Peripheral blood mononuclear cell (primary cell): ENCODE data around the genes OGFOD2 and PITPNM2.

GRCh38 chr12:122841119-122841503 is 5.9 kb downstream of the HIP1R start:
- PRO-cap, 8 experiments: no peak in any of the 8 experiments

DNA sequence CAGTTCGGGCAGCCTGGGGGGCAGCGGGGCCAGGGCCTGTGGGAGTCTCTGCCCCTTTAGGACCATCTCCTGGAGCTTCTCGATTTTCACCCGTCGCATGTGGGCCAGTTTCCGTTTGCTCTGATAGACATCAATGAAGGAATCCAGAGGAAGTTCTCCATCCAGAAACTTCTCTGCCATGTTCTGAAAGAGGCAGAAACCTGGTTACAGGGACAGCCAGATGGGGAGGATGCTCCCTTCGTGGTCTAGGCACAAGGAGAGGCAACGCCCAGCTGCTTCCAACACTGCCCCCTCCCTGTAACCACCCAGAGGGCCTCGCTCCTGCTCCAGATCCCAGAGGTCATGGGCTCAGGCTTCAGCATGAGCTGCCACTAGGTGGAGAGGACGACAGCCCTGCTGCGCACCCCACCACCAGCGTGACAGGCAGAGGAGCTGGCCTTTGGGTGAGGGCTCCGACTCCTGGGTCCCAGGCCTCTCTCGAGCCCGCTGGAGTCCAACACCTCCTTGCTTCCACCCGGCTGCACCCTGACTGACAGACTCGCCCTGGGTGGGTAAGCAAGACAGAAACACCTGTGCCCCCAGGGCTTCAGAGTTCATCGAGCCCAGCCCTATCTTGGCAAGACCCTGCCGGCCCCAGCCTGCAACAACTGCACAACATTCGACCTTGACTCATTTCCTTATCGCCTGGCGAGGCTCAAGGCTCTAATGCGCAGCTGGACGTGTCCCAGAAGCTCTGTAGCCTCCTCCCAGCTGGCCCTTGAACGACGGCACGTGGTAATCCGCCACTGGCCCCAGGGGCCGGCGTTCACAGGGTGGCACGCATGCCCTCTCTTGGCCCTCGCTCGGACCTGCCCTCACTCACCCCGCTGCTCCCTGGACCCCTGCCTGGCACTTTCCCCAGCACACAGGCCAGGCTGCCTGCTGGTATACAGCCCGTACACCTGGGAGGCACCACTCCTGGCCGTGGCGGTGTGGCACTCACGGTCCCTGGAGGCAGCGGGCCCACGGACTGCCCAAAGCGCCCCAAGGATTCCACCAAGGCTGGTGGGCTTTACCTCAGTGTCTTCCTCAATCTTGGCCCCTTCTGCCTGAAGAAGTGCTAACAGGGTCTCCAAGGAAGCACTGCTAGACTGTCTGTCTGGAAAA is 28.1 kb downstream of the VPS37B start:
- PRO-cap, 8 experiments: peak in 3 of 8 experiments; most common plus-strand start position 738 of the sequence (in 1); most common minus-strand start position 1,040 of the sequence (in 2)

DNA sequence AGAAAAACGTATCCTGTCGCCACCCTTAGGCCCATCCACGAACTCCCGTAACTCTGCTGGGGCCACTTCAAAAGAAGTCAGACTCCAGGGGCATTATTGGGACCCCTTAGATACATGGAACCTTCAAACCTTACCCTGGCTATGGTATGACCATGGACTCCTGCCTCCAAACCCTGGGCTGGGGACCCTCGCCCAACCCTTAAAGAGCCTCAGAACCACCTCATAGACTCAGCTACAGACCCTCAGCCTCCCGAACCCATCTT is 978 bp downstream of the VPS37B start:
- PRO-cap, 8 experiments: peak in 2 of 8 experiments; most common minus-strand start position 52 of the sequence (in 2)

DNA sequence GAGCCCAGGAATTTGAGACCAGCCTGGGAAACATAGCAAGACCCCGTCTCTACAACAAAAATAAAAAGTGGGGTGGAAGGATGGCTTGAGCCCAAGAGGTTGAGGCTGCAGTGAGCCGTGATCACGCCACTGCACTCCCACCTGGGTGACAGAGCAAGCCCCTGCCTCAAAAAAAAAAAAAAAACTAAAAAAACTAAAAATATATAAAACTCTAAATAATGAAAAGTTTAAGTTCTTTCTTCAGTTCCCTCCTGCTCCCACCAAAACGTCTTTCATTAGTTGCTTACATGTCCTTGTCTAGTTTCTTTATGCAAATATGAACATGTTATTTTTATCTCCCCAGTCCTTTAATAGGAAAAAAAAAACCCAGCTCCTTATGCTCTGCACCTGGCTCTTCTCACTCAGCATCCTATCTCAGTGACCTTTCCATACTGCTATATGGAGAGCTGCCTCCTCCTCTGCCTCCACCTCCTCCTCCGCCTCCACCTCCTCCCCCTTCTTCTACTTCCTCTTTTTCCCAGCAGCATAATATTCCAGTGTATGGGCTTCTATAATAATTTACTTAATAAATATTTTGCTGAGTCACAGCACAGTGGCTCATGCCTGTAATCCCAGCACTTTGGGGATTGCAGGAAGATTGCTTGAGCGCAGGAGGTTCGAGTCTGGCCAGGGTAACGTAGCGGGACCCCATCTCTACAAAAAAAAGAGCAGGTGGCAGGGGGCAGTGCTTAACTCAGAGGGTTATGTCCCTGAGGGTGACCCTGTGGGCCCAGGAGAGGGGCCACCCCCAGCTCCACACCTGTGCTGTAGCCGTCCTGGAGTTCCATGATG is 31.6 kb downstream of the ABCB9 start:
- PRO-cap, 8 experiments: no peak in any of the 8 experiments

DNA sequence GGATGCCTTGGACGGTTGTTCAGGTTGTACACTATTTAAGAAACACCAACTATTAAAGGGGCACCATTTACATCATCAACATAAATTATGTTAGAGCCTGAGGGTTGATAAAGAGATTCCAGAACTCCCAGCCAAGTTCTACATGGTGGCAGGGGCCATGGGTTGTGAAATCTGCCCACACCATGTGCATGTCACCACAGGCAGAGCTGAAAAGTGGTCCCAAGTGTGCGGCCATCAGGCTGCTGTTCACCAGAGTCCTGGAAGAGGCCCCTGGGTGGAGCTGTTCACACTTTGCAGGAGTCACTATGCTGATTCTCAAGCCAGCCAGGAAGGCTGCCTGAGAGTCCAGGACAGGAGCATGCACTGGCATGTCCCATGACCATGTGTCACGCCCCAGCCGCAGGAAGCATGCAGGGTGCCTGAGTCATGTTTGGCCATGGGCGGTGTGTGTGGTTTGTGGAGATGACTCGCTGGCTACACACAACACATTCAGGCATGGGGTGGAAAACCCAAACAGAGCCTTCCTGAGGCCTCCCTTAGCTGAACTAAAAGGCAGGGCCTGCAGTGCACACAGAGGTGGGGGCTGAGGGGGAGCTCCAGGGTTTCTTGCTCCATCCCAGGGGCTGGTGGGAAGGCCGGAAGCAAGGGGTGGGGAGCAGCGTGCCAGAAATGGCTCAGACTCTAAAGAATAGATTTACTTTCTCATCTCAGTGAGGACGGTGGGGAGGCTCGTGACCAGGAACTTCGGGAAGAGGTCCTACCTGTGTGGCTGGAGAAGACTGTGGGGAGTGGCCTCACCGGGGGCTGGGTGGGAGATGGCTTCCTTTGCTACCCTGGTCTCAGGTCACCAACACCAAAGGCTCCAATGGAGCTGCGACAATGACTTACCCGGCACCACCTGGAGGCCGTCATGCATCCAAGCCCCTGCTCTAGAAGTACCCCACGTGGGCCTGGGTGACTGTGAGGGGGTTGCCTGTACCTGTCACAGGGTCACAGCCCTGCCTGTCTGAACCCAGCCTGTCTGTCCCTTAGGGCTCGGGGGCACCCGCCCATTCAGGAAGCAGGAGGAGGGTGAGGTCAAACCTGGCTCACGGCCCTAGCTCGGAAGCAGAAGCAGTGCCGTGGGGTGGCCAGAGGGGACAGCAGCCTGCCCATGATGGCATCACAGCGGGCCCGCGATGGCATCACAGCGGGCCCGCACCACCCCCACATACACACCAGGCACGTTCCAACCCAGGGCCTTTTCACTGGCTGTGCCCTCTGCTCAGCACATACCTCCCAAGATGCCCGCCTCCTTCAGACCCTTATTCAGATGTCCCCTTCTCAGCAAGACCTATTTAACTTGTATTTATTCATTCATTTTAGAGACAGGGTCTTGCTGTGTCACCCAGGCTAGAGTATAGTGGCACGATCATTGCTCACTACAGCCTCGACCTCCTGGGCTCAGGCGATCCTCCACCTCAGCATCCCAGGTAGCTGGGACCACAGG is 19.1 kb downstream of the ABCB9 start:
- PRO-cap, 8 experiments: peak in 6 of 8 experiments; most common plus-strand start position 1,116 of the sequence (in 6); most common minus-strand start position 1,012 of the sequence (in 1)

DNA sequence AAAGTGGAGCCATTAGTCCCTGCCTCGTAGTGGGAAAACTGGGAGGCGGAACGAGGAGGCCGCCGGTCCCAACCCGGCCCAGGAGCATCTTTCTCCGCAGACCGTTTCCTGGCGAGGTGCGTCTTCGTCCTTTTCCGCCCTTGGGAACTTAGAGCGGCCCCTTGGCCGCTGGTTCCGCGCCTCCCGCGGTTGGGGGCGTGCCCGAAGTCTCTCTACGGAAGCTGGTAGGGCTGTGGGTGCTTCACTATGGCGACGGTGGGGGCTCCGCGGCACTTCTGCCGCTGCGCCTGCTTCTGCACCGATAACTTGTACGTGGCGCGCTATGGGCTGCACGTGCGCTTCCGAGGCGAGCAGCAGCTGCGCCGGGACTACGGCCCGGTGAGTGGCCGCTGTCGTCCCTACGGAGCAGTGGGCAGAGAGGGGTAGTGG is at the start of gene OGFOD2:
OGFOD2 (plus strand) TSS at position 239 of the 429 bp plus-strand sequence.
- PRO-cap, 8 experiments: peak in 8 of 8 experiments; most common plus-strand start position 247 of the sequence (in 8); most common minus-strand start position 148 of the sequence (in 8)

- PRO-cap, 8 experiments: no peak in any of the 8 experiments
These were observed 3.4 kb downstream of the ARL6IP4 start for GRCh38 chr12:122984030-122984179.

- PRO-cap, 8 experiments: no peak in any of the 8 experiments
These were observed 14.9 kb downstream of the ARL6IP4 start for GRCh38 chr12:122995219-122995847.

- PRO-cap, 8 experiments: peak in 4 of 8 experiments; most common plus-strand start chr12:123043867 (in 4); most common minus-strand start chr12:123043775 (in 1)
These were observed 63.1 kb downstream of the ARL6IP4 start for GRCh38 chr12:123043596-123043941.

- PRO-cap, 8 experiments: no peak in any of the 8 experiments
These were observed 69.8 kb downstream of the ARL6IP4 start for GRCh38 chr12:123050050-123050875.

DNA sequence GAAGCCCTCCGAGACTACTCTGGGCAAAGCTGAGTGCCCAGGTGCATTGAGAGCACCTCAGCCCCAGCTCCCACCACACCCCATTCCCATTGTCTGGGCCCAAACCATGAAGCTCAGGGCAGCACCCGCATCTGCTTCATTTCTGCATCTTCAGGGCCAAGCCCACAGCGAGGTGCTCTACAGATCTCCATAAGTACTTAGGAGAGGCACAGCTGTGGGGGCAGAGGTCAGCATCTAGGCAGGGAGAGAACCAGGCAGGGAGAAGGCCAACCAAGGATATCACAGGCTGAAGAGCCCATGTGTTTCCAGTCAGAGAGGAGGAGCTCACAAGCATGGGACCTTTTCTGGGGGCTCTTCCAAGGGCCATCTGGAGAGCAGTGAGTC is 78.4 kb downstream of the ARL6IP4 start:
- PRO-cap, 8 experiments: no peak in any of the 8 experiments

GRCh38 chr12:123071860-123072252 is 79.0 kb downstream of the PITPNM2 start:
- PRO-cap, 8 experiments: peak in 1 of 8 experiments; most common plus-strand start chr12:123072135 (in 1)

DNA sequence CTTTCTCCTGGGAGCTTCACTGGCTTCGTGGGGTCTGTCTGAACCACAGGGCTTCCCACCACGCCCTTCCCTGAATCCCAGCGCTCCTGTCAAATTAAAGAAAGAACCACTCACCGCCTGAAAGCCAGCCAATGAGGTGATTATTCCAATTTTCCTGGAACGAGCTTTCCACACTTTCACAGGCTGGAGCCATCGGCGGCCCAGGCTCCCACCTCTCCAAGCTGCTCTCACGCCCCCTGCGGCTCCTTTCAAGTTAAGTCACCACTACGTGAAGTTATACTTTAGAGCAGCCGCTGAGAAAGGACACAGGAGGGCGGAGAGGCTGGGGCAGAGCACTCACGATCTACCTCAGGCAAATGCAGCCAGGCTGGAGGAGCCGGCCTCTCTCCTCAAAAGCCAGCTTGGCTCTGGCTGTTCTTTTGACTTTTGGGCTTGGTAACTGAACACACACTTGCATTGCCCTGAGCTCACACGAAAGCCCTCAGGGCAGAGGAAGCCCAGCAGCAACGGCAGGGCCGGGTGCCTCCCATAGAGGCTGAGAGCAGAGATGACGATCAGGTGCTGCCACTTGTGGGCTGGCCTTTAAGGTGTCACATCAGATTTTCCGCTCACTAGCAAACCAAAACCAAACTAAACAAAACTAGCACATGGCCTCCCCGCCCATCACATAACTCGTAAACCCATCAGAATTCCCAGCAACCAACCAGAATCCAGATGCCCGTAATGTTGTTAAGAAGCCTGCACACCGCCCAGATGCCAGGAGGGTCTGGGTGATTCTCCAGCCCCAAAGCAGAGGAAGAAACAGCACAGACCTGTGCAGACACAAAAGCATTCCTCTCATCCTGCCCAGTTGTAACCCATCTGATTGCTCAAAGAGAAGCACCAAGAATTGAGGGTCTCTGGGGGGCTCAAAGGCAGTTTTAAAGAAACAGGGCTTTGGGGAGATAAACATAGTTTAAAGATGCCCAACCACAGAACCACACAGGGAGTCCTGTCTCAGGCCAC is 75.1 kb downstream of the PITPNM2 start:
- PRO-cap, 8 experiments: peak in 8 of 8 experiments; most common plus-strand start position 759 of the sequence (in 7); most common minus-strand start position 409 of the sequence (in 8)

- PRO-cap, 8 experiments: peak in 7 of 8 experiments; most common plus-strand start chr12:123132315 (in 2); most common minus-strand start chr12:123132060 (in 6)
These were observed 19.2 kb downstream of the PITPNM2 start for GRCh38 chr12:123131375-123132486.

DNA sequence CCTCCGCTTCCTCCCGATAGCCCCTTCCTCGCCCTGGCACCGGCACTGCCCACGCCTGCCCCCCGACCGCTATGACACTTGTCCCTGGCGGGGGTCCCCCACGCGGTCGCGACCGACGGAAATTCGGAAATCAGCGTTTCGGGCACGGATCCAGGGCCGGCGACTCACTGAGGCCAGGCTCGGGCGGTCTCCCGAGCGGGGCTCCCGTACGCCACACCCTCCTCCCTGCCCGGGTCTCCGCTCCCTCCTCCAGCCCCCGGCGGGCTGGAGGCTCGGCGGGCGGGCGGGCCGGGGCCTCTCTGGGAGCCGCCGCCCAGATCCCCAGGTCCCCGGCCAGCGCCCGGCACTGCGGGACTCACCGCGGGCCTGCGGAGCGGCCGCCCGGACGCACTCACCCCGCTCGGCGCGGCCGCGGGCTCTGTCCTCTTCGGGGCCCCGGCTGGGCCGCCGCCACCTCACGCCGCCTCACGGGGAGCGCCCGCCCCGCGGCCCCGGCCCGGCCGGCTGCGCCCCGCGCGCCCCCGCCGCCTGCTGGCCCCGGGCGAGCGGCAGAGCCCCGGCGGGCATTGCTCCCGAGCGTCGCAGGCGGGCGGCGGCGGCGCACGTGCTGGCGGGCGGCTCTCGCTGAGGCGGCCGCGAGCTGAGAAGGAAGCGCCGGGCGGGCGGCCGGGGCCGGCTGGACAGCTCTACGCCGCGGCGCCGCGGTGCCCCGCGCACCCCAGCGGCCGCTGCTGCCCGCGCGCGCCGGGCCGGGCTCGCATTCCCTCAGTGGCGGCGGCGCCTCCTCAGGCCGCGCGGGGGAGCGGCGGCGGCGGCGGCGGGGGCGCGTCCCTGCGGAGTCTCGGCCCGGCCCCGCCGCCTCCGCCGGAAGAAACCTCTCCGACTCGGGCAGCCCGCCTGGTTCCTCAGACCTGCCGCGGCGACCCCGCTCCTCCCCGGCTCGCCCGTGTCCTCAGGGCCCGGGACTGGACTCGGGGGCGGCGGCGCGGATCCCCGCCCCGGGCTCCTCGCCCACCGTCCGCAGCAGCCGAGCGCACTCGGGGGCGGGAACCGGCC is at the start of gene PITPNM2:
PITPNM2 (minus strand) TSS at position 733 of the 1,056 bp plus-strand sequence.
- PRO-cap, 8 experiments: peak in 8 of 8 experiments; most common plus-strand start position 869 of the sequence (in 7); most common minus-strand start position 506 of the sequence (in 4)

DNA sequence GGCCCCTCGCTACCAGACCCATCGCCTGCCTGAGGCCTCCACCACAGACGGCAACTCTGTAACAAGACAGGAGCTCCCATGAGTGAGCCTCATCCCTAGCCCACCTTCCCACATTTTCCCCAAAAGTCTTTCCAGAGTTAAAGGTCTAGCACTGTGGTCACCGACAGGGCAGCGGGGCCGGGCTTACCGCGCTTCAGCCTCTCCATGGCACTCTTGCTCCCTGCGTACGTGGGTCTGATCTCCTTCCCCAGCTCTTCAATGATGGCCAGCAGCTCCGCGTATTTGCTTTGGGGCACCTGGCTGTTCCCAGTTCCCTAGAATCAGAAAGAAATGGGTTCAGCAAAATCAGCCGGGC is 6.7 kb downstream of the CDK2AP1 start:
- PRO-cap, 8 experiments: no peak in any of the 8 experiments

DNA sequence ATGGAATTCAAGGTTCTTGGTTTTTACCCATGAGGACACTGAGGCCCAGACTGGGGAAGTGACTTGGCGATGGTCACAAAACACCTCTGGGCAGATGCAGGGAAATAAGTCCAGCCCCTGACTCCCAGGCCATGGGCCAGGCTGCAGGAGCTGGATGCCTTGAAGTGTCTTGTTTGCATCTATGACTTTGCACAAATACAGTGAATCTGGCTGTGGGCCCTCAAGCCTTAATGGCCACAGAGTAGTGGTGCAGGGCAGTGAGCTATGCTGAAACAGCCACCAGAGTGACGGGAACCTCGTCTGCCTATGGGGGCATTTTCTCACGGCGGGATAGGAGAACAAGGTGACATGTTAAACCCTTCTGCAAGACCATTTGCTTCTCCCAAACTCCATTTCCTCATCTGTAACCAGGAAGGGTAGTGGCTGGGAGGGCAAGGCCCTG is 3.9 kb downstream of the KMT5A start:
- PRO-cap, 8 experiments: no peak in any of the 8 experiments

GRCh38 chr12:123388251-123388875 is 4.4 kb downstream of the KMT5A start:
- PRO-cap, 8 experiments: peak in 8 of 8 experiments; most common plus-strand start chr12:123388554 (in 1); most common minus-strand start chr12:123388710 (in 2)

- PRO-cap, 8 experiments: no peak in any of the 8 experiments
These were observed 14.5 kb downstream of the KMT5A start for GRCh38 chr12:123398182-123398997.

- PRO-cap, 8 experiments: peak in 2 of 8 experiments; most common plus-strand start chr12:123431445 (in 2); most common minus-strand start chr12:123431400 (in 1)
These were observed 5.4 kb downstream of the RILPL2 start for GRCh38 chr12:123431150-123431504.